Lower leg skin (tissue), 2 donors: ENCODE measurements around a stretch of chr4.

GRCh38 chr4:2945801-2946081 lies 11.1 kb upstream of the MFSD10 start:
- PRO-cap, result no peak
- RAMPAGE, long total RNA, 2 experiments, result no peak in any of the 2 experiments

GRCh38 chr4:3207409-3208178 lies 41.4 kb upstream of the MSANTD1 start:
- PRO-cap, result no peak
- RAMPAGE, long total RNA, 2 experiments, result no peak in any of the 2 experiments

GRCh38 chr4:3223372-3223599 lies 25.7 kb upstream of the MSANTD1 start:
- PRO-cap, result no peak
- RAMPAGE, long total RNA, 2 experiments, result no peak in any of the 2 experiments

- PRO-cap, result no peak
- RAMPAGE, long total RNA, 2 experiments, result no peak in any of the 2 experiments
These were observed 20.1 kb upstream of the MSANTD1 start for GRCh38 chr4:3228943-3229254.

DNA sequence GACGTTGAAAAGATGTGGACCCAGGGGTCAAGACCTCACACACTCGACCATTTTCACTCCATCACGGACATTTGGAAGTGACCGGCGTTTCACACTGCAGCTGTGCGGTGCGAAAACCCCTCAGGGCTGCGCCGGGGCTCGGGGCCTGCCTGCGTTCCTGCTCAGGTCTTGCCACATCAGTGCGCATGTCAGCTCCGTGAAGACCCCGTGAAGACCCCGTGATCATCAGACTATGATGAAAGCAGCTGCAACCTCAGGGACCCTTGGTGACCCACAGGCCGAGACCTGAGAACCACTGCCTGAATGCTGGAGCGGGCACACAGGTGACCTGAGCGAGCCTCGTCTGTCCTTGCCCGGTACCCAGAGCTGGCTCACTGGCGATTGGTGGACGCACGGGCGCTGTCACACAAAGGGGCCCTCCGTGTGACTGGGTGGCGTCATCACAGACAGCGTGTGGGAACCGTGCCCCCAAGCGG lies 12.5 kb downstream of the MSANTD1 start:
- PRO-cap, result unidirectional peak, minus-strand start at position 262 of the sequence
- RAMPAGE, long total RNA, 2 experiments, result no peak in any of the 2 experiments

GRCh38 chr4:3305480-3306134 lies 12.8 kb downstream of the RGS12 start:
- PRO-cap, result no peak
- RAMPAGE, long total RNA, 2 experiments, result no peak in any of the 2 experiments

- PRO-cap, result no peak
- RAMPAGE, long total RNA, 2 experiments, result no peak in any of the 2 experiments
These were observed 13.5 kb downstream of the RGS12 start for GRCh38 chr4:3306135-3306901.

GRCh38 chr4:3311598-3312236 lies 18.9 kb downstream of the RGS12 start:
- PRO-cap, result no peak
- RAMPAGE, long total RNA, 2 experiments, result no peak in any of the 2 experiments

DNA sequence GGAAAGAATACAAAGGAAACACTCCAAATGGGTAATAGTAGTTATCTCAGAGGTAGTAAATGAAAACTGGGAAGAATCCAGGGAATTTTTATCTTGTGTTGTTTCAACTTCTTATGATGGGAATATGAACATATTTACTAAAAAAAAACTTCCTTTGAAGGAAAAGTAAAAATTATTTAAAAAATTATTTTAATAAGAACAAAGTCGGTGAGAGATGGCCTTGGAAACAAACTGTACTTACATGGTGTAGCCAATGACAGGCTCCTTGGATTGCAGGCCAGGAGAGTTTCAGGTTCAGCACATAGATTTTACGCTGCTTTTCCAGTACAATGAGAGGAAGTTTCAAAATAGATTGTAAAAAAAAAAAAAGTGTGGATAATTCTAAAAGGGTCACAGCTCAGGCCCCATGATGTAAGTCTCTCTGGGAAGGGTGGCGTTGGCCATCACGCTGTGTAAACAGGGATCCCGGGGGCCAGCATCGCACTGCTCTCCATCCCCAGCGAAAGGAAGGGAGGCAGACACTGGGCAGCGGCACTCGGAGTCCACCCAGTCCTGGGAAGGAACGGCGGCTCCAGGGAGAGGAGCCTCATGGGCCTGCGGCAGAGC lies 38.5 kb downstream of the RGS12 start:
- PRO-cap, result no peak
- RAMPAGE, long total RNA, 2 experiments, result no peak in any of the 2 experiments

GRCh38 chr4:3362298-3362824 lies 69.5 kb downstream of the RGS12 start:
- PRO-cap, result no peak
- RAMPAGE, long total RNA, 2 experiments, result no peak in any of the 2 experiments

GRCh38 chr4:3399682-3400247 lies 42.0 kb upstream of the HGFAC start:
- PRO-cap, result no peak
- RAMPAGE, long total RNA, 2 experiments, result no peak in any of the 2 experiments

GRCh38 chr4:3405157-3405372 lies 36.7 kb upstream of the HGFAC start:
- PRO-cap, result no peak
- RAMPAGE, long total RNA, 2 experiments, result no peak in any of the 2 experiments

GRCh38 chr4:3466310-3466924 lies 3.3 kb downstream of the DOK7 start:
- PRO-cap, result no peak
- RAMPAGE, long total RNA, 2 experiments, result no peak in any of the 2 experiments

DNA sequence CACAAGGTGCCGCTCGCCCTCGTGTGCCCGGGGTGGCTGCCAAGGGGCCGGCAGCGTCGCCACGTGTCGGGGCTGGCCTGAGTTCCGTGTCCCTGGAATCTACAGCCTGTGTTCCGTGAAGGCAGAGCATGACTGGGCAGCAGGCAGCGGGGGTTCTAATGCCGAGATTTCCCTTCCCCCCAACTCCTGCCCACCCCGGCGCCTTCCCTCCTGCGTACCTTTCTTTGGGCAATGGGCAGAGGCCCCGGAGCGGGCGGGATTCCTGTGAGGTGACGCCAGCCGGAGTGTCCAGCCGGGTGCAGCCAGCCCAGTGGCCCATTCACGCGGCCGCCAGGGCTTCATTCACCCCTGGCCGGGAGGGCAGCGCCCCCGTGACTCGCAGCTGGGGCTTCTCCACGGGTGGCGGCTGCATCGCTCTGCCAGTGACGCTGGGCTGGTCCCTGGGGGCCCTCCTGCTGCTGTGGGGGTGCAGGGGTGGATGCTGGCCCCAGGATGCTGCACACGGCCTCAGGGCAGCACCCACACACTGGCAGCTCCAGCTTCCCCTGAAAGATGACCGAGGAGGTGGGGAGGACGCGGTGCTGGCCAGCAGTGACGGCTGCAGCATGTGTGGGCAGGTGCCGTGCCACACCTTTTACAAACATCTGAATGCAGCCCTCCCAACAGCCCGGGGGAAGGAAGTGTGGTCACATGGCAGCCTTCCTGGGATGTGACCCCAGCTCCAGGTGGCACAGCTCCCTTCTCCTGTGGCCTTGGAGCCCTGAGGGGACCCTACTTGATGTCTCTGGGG lies 21.3 kb downstream of the DOK7 start:
- PRO-cap, result no peak
- RAMPAGE, long total RNA, 2 experiments, result start-site peak on the plus strand in 1 of 2 experiments, centred at position 745 of the sequence, 6 reads per replicate

DNA sequence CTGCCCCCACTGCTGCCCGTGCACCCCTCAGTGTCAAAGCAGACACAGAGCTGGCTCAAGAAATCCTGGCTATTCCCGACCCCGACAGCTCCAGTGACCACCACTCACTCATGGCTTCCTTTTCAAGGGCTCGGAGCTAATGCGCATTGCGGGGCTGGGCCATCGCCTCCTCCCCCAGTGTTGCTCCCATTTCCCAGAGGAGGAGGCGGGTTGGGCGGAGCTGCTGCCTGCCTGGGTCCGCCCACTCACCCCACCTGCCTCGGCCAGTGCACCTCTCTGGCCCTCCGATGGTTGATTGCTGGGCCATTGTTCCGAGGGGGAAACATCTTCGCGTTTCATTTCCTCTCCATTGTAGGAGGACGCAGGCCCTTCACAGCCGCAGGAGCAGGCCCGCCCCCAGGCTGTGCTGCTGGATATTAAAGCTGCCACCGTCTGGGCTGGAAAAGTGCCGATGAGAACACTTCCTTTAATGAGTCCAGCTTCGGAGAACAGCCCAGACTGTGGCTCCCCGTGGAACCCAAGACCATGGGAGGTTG lies 96.4 kb downstream of the ADRA2C start:
- PRO-cap, result no peak
- RAMPAGE, long total RNA, 2 experiments, result no peak in any of the 2 experiments

DNA sequence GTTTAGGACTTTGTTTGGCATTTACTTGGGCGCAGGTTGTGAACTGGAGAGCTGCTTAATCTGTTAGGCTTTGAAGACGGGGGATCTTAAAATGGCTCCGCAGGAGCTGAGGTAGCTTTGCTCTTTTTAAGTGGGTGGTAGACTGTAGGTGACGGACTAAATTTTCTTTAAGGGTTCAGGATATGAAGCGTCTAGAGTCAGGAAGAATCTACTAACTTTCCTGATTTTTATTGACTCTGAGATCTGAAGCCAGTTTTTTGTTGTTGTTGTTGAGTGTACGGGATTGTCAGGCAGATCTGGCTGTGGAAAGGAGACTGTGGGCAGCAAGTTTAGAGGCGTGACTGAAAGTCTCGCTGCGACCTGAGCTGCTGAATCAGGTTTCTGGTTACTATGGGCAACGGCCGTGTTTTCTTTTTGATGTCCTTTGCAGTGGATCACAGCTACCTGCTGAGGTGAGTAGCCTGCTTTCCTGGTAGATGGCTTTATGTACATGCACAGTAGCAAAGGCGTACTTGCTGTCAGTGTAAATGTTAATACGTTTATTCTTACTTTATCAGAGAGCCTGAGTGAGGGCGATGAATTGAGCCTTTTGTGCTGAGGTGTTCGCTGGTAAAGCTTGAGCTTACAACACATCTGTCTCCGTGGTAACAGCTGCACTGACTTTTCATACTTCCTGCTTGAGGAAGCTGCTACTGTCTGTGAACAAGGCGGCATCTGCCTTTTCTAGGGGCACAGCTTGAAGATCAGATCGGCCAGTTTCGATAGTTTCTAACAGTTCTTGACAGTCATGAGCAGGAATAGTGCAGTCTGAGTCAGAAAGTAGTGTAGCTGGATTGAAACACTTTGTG lies 193.8 kb downstream of the OTOP1 start:
- PRO-cap, result no peak
- RAMPAGE, long total RNA, 2 experiments, result no peak in any of the 2 experiments

- PRO-cap, result no peak
- RAMPAGE, long total RNA, 2 experiments, result no peak in any of the 2 experiments
These were observed 19.8 kb upstream of the TMEM128 start for GRCh38 chr4:4267676-4268336.

DNA sequence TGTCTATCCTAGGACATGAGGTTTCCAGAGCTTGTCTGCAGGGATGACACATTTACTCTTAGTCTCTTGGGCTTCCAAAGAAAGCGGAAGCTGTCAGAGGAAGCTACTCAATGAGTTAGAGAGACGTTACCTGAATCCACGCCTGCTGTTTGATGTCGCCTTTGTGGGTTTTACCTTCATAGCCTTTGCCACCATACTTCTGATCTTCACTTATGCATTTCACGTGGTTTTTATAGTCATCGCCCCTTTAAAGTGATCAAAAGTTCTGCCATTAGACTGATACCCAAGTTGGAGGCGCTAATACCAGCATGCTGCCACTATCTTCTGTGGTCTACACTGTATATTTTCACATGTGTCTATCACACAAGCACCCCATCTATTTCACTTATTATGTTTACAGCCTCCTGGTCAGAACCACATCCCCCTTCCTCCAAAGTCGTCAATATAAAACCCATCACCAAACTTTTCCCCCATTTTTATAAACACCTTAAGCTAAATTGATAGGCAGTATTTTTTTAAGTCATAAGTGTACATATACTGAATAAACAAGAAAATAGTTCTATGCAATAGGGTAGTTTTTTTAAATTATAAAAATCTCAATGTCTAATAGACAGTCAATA lies 8.2 kb downstream of the LYAR start:
- PRO-cap, result no peak
- RAMPAGE, long total RNA, 2 experiments, result no peak in any of the 2 experiments

DNA sequence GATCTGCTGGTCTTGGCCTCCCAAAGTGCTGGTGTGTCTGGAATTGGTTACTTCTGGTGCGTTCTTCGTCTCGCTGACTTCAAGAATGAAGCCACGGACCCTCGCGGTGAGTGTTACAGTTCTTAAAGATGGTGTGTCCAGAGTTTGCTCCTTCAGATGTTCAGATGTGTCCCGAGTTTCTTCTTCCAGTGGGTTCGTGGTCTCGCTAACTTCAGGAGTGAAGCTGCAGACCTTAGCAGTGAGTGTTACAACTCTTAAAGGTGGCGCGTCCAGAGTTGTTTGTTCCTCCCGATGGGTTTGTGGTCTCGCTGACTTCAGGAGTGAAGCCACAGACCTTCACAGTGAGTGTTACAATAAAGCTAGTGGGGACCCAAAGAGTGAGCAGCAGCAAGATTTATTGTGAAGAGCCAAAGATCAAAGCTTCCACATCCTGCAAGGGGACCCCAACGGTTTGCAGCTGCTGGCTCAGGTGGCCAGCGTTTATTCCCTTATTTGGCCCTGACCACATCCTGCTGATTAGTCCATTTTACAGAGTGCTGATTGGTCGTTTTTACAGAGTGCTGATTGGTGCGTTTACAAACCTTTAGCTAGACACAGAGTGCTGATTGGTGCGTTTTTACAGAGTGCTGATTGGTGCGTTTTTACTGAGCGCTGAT lies 38.4 kb upstream of the NSG1 start:
- PRO-cap, result no peak
- RAMPAGE, long total RNA, 2 experiments, result no peak in any of the 2 experiments

GRCh38 chr4:4484586-4485272 lies 57.1 kb downstream of the STX18 start:
- PRO-cap, result no peak
- RAMPAGE, long total RNA, 2 experiments, result no peak in any of the 2 experiments